Tongue (tissue), 2 donors: ENCODE measurements around the genes PKD1L1 and C7orf57.

GRCh38 chr7:47538657-47540059 lies 42.8 kb downstream of the TNS3 start:
- RAMPAGE, long total RNA, result no peak

DNA sequence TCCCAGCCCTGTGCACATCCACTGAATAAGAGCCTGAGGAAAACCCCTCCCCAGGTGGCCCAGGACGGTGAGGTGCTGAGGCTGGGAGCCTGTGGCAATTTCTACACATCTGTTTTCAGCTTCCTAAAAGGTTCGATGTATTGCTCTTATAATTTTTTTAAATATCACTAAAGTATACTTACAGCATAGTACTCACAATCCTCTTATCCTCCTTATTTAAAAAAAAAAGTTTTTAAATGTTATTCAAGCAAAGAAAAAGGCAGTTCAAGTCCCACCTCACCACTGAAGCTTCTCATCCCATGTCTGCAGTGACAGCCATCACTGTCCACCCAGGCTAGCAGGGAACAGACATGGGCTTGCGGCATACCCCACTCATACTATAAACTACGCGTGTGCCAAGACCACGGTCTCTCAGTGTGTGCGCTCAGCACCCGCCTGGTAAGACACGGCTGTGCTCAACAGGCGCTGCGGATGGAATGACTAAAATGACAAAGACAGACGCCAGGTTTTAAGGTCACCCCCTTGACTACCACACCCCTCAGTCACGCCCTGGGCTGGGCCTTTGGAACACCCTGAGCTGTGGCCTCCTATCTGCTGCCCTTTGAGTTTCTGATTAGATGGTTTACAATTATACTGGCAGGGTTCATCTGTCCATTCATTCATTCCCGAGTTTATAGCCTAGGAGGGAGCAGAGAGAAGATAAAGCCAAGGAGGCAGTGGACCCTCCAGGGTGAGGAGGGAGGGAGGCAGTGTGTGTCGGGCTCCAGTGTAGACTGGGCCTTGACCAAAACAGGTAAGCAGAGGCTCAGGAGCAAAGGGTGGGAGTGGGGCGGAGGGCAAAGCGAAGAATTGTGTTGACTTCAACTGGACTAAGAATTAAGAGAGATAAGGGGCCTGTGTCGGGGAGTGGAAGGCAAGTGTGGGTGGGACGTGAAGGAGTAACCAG lies 35.2 kb downstream of the TNS3 start:
- RAMPAGE, long total RNA, result no peak

- RAMPAGE, long total RNA, result no peak
Observed at GRCh38 chr7:47647189-47647811, 65.4 kb upstream of the TNS3 start.

DNA sequence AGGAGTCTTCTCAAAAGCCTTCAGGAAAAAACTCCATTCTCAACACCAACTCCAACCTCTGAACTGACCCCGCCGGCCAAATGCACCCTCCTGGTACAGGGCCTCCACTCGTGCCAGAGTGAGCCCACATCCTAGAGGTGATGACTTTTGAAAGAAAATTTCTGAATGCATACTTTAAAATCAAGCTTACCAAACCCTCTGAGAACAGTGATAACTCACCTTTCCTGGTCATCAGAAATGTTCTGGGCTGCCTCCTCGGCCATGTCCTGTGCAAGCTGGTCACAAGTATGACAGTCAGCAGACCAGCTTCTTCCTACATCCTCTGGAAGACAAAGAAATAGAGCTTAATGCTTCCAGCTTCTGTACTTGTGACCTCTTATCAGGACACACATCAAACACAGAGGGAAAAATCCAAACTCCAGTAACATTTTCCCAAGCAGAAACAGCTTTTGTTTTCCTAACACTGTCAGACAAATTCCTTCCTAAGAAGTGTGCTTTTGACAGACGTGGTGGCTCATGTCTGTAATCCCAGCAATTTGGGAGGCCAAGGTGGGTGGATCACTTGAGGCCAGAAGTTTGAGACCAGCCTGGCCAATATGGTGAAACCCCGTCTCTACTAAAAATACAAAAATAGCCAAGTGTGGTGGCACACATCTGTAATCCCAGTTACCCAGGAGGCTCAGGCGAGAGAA lies at the start of gene PKD1L1:
Gene PKD1L1, minus strand, starts transcription at position 289 of the 692 bp plus-strand sequence.
- RAMPAGE, long total RNA, result no peak

GRCh38 chr7:47971970-47972298 lies 7.5 kb downstream of the HUS1 start:
- RAMPAGE, long total RNA, result no peak

DNA sequence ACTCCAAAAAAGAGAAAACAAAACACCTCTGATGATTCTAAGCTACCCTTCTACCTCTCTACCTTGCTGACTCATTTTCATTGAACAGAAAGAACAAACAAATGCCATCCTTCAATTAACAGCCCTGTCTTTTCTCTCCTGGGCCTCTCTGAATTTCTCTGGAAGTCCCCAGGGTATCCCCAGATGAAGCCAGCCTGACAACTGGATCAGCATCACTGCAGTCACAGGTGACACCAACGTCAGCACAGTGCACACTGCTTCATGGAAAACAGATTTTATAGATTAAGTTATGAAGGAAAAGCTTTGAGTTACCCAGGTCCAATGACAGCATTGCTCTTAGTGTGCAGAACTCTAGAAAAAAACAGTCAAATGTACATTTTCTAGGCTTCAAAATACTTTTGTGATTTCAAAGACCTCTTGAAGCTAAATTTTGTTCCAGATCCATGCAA lies 5.6 kb downstream of the HUS1 start:
- RAMPAGE, long total RNA, result no peak

DNA sequence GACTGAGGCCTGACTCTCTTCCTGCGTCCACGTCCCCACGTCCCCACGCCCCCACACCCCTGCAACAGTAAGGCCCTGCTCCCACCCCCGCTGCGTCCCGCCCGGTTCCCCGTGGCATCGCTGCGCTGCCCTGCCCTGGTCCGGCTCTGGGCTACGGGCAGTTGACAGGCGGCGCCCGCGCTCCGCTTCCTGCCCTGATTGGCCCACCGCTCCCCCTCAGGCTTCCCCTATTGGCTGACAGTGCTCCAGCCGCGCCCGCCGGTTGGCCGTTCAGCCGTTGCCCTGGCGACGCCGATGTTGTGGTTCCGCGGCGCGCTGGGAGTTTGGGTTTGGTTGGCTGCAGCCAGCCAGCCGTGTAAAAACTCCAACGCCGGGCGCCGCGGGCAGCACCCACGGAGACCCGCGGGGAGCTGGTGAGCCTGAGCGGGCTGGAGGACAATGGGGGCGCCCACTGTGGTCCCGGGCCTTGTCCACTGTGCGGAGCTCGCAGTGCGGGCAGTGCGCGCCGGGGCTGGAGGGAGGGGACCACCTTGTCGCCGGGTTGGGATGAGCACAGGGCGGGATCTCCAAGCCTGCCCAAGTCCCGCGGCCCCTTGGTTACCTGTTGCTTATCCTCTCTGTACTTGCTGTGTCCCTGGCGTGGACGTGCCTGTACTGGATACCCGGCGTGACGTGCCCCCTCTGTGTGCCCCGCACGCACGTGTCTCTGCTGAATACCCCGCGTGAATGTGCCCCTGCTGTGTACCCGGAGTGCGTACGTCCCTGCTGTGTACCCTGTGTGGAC lies at the start of gene C7orf57:
Gene C7orf57, plus strand, starts transcription at position 326 of the 784 bp plus-strand sequence.
- RAMPAGE, long total RNA, result no peak

GRCh38 chr7:50204406-50205077 lies 100.0 kb upstream of the IKZF1 start:
- RAMPAGE, long total RNA, result no peak

DNA sequence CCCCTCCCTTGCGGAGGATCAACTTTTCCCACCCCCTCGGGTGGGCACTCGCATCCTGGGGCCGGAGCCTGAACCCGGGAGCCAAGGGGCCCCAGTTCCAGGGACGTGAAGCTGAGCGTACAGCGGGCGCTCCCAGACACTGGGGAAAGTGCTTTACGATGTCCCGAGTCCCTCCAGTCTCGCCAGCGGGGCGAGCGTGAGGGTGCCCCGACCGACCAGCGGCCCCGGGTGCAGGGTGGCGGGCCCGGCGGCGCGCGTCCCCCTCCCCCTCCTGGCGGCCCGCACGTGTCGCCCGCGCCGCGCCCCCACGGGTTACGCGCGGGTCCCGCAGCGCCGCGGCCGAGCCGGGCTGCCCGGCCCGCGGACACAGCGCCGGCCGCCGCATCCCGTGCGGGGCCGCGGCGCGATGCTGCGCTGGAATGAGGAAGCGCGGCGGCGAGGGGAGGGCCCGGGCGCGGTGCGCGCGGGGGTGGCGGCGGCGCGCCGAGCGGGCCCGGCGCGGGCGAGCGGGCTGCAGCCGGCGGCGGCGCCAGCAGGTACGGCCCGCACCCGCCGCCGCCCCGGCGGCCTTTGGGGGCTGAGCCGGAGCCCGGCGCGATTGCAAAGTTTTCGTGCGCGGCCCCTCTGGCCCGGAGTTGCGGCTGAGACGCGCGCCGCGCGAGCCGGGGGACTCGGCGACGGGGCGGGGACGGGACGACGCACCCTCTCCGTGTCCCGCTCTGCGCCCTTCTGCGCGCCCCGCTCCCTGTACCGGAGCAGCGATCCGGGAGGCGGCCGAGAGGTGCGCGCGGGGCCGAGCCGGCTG lies 735 bp upstream of the IKZF1 start:
- RAMPAGE, long total RNA, result no peak

GRCh38 chr7:50310036-50310979 lies 5.8 kb downstream of the IKZF1 start:
- RAMPAGE, long total RNA, result no peak

GRCh38 chr7:50311958-50312620 lies 7.6 kb downstream of the IKZF1 start:
- RAMPAGE, long total RNA, result no peak

- RAMPAGE, long total RNA, result no peak
Observed at GRCh38 chr7:50314966-50315585, 10.6 kb downstream of the IKZF1 start.

DNA sequence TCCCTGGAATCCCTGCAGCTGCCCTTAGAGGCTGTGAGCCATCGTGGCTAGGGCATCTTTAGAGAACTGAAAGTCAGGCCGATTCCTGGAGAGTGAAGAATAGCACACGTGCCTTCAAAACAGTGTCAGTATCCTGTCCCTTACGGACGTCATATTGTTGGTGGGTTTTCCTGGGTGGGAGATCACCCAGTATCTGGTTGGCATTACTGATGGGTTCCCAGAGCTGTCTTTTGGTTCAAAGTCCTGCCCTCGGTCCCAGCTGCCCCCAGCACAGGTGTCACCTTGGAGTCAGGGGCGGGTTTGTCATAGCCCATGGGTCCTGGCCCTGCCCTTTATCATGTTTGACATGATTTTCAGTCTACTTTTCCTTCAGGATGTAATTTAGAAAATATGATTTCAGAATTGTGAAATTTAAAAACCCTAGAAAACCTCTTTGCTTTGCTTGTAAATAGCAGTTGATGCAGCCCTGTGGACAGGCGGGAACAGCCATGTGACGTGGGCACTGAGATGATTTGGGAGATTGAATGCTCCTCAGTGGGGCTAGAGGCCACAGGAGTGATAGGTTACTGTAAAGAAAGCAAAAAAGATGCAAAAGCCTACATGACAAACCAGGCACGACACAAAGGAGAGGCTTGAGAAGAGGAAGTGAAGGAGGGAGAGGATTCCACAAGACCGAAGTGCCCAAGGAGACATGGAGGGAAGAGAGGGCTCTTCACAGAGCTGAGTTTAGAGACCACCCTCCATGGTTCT lies 25.5 kb downstream of the IKZF1 start:
- RAMPAGE, long total RNA, result no peak

GRCh38 chr7:50393842-50394344 lies 56.3 kb downstream of the FIGNL1 start:
- RAMPAGE, long total RNA, result no peak

DNA sequence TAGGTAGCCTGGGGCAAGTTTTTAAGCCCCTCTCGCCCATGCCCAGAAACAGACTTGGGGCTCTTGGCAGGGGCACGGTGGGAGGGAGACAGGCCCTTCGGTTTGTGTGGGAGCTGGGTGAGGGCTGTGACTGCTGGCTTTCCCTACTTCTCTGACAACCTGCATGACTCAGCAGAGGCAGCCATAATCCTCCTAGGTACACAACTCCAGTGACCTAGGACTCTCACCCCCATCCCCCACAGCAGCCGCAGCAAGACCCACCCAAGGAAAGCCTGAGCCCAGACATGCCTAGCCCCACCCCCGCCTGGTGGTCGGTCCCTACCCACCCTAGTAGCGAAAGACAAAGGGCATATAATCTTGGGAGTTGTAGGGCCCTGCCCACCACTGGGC lies 51.6 kb downstream of the DDC start:
- RAMPAGE, long total RNA, result no peak

- RAMPAGE, long total RNA, result no peak
Observed at GRCh38 chr7:50560815-50561292, 4.4 kb downstream of the DDC start.

GRCh38 chr7:50657209-50658279 lies 92.3 kb upstream of the DDC start:
- RAMPAGE, long total RNA, result no peak

DNA sequence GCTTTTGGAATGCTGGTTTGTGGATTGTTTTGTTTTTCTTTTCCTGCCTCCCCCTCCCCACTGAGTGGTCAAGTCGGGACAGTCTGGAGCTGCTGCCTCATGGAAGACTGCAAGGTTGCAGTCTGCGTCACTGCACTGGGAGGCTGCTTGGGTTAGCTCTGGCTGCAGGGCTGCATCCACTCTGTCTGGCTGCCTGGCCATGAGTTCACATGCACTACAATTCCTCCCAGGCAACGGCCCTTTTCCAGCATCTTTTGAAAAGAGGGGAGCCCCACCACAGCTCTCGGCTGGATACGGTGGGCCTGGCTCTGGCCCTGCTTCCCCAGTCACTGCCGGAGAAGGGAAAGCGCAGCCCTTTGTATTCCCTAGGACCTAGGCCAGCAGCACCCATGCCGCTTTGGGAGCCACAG lies 80.7 kb downstream of the GRB10 start:
- RAMPAGE, long total RNA, result no peak

- RAMPAGE, long total RNA, result no peak
Observed at GRCh38 chr7:50898994-50899342, 116.3 kb upstream of the GRB10 start.

- RAMPAGE, long total RNA, result no peak
Observed at GRCh38 chr7:51317332-51317682, 698 bp upstream of the COBL start.